Kidney (tissue), 2 donors: ENCODE measurements around a stretch of chr2.

- PRO-cap = no peak
- RRBS = no CpG with 5 or more reads among the region's 2 CpGs
Measured at GRCh38 chr2:100883328-100883558, 63.3 kb downstream of the NPAS2 start.

- PRO-cap = no peak
- RRBS = no CpG with 5 or more reads among the region's 5 CpGs
Measured at GRCh38 chr2:100894240-100894603, 74.3 kb downstream of the NPAS2 start.

- PRO-cap = no peak
- RRBS = no CpG with 5 or more reads among the region's 17 CpGs
Measured at GRCh38 chr2:100940866-100941758, 61.0 kb upstream of the RPL31 start.

- PRO-cap = no peak
- RRBS = no CpG with 5 or more reads among the region's 10 CpGs
Measured at GRCh38 chr2:100989823-100990479, 12.1 kb upstream of the RPL31 start.

GRCh38 chr2:100995332-100996311 is 6.5 kb upstream of the RPL31 start:
- PRO-cap = no peak
- RRBS = no CpG with 5 or more reads among the region's 27 CpGs

GRCh38 chr2:101150466-101151328 is 485 bp downstream of the TBC1D8 start:
- PRO-cap = no peak
- RRBS = 2% methylated on average over 46 of the region's 97 CpGs

DNA sequence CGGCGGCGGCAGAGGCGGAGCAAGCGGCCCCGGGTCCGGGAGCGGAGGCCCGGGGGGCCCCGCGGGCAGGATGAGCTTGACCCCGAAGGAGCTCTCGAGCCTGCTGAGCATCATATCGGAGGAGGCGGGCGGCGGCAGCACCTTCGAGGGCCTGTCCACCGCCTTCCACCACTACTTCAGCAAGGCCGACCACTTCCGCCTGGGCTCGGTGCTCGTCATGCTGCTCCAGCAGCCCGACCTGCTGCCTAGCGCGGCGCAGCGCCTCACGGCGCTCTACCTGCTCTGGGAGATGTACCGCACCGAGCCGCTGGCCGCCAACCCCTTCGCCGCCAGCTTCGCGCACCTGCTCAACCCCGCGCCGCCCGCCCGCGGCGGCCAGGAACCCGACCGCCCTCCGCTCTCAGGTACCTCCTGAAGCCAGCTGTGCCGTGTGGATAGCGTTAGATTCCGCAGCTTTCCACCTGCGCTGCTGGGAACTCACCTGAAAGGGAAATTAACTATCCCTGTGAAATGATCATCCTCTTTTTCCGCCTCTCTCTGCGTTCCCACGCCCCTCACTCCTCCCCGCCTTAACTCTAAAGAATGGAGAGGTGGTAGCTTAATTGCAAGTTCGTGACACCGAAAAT is 502 bp downstream of the CNOT11 start:
- PRO-cap = no peak
- RRBS = 9% methylated on average over 1 of the region's 58 CpGs

GRCh38 chr2:101330342-101331342 is 22.1 kb upstream of the RNF149 start:
- PRO-cap = no peak
- RRBS = no CpG with 5 or more reads among the region's 11 CpGs

DNA sequence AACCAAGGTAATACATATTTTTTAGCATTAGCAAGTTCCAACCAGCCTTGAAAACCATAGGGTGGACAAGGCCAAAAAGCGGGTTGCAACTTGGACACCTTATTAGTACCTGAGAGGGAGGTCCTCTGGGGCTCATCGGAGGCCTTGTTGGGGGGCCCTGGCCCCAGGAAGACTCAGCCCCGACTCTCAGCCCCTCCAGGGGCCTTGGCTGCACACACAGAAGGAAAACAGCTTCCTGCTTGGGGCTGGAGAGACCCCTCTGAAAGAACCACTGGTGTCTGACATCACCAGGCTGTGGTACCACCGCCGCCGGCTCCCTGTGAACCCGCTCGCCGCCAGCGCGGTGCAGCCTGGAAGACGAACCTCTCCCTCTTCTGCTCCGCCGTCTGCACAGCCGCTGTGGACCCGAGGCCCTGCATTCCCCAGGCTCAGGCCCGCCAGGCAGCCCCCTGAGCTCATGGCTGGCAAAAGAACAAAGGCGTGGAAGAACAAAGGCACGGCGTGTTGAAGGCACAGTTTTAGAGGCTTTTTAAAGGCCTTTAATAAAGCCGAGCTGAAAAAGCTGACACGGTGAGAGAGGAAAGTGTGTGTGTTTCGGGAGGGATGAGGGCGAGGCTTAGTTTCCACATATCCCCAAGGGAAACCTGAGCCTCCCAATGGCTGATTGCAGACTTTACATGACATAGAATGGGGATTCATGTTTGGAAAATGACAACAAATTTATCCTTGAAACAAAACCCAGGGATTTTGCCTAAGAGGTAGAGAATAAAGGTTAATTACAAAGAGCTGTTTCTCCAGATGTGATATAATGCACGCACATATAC is 40.0 kb downstream of the RFX8 start:
- PRO-cap = no peak
- RRBS = no CpG with 5 or more reads among the region's 25 CpGs

GRCh38 chr2:101567740-101568146 is 92.8 kb upstream of the RFX8 start:
- PRO-cap = no peak
- RRBS = no CpG with 5 or more reads among the region's 9 CpGs

GRCh38 chr2:101697121-101697293 is 500 bp upstream of the MAP4K4 start:
- PRO-cap = no peak
- RRBS = 0% methylated on average over 8 of the region's 16 CpGs

DNA sequence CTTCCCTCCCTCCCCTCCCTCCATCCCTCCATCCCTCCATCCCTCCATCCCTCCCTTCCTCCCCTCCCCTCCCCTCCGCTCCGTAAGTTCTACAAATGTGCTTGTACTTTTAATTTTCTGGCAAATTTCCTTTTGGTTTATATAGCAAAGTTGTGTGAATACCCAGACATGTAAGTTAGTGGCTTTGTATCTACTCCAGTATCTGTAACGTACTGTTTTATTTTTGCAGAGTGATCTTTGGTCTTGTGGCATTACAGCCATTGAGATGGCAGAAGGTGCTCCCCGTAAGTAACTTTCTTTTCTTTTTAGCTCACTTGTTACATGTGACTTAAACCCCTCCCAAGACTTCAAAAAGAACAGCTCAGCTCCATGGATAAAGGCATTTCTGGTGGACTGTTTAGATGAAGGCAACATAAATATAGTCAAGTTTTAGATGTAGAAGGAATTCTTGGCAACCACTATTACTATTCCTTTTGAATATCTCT is 136.7 kb downstream of the MAP4K4 start:
- PRO-cap = no peak
- RRBS = no CpG with 5 or more reads among the region's 4 CpGs

DNA sequence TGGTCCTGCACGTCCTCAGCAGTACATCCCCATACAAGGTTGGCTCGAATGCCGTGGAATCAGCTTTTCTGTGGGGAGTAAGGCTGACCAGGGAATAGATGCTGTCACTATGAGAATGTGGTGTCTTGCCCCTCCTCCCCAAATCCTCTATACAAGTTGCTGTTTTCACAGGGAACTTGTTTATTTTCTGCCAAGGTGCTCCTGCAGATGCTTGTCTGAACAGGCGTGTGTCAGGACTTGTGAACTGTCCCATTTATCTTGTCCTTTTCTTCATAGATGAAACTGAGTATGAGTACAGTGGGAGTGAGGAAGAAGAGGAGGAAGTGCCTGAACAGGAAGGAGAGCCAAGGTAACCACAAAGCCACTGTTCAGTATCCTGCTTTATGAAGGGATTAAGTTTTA is 144.8 kb downstream of the MAP4K4 start:
- PRO-cap = no peak
- RRBS = no CpG with 5 or more reads among the region's 4 CpGs

DNA sequence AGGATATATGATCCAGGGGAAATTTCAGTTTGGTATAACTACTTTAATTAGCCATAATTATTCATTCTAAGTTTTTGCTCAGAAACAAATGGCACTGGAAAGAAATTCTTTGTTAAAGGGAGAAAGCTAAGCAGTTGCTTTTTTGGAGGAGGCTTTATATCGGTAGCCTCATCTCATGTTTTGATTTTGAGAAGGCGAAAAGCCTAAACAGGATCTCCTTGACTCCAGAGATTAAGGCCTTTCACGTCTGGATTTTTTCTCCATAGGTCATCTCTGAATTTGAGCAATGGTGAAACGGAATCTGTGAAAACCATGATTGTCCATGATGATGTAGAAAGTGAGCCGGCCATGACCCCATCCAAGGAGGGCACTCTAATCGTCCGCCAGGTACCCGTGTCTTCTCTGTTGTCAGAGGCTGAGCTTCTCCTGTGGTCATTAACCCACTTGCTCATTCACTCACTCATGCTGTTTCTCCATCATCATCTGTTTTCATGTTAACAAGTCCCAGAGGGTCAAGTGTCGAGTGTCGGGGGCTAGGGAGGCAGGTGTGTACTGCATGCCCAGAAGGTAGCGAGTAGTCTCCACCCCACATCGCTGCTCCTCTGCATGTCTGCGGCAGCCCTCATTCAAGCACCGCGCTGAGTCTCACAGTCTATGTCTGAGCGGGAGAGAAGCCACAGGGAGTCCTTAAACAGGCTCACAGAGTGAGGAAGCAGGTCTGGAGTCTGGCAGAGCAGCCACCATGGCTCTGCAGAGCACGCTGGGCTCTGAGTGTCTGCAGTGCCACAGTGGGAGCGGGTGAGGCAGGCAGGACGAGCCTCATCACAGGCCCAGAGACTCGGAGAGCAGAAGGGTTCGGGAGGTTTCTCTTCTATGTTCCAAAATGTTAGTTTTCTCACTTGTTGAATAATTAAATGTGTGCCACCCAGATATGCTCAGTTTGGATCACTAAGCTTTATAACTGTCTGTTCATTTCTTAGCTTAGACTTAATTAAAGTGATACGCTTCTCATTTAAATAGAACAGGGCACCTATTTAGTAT is 121.4 kb upstream of the IL1R2 start:
- PRO-cap = no peak
- RRBS = no CpG with 5 or more reads among the region's 22 CpGs

GRCh38 chr2:101892249-101892816 is 99.4 kb upstream of the IL1R2 start:
- PRO-cap = no peak
- RRBS = no CpG with 5 or more reads among the region's 4 CpGs

GRCh38 chr2:101987692-101988130 is 4.0 kb upstream of the IL1R2 start:
- PRO-cap = no peak
- RRBS = no CpG with 5 or more reads among the region's 5 CpGs

GRCh38 chr2:101989795-101990142 is 2.0 kb upstream of the IL1R2 start:
- PRO-cap = no peak
- RRBS = no CpG with 5 or more reads among the region's 5 CpGs

DNA sequence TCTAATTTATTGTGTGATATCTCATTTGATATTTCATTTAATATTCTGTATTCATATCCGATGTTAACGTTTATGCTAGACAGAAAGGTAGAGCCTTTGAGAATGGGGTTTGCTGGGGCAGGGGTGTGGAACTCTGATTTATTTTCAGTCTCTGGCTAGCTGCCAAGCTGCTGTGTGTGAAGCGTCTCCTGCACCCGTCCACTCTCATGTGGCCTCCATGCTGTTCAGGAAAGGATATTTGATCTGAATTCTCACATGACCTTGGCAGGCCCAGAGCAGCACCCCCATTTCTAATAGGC is 1.5 kb downstream of the IL1R1 start:
- PRO-cap = unidirectional peak, minus-strand start at position 213 of the sequence
- RRBS = no CpG with 5 or more reads among the region's 4 CpGs

DNA sequence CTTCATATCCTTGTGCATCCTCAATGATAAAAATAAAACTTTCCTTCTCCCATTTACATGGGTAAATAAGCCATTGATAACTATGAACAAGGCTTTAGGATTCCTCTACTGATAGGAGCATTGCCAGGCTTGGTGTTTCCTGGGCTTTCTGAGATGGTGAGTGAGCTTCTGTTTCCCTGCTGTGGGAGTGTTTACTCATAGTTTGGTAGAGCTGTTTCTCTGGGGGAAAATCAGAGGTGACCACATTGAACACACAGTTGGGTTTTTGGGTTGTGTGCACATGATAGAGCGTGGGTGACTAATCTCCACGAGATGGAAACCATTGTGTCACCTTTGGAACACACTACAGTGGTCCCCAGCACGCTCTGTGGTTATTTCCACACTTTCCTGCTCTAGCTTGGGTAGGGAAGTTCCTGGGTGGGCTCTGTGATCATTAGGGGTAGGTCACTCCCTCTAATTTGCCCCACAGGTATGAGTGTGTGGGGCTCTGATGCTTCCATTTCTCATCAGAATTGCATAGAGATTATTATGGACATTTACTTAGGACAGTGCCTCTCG is 5.4 kb downstream of the IL1R1 start:
- PRO-cap = no peak
- RRBS = no CpG with 5 or more reads among the region's 4 CpGs

DNA sequence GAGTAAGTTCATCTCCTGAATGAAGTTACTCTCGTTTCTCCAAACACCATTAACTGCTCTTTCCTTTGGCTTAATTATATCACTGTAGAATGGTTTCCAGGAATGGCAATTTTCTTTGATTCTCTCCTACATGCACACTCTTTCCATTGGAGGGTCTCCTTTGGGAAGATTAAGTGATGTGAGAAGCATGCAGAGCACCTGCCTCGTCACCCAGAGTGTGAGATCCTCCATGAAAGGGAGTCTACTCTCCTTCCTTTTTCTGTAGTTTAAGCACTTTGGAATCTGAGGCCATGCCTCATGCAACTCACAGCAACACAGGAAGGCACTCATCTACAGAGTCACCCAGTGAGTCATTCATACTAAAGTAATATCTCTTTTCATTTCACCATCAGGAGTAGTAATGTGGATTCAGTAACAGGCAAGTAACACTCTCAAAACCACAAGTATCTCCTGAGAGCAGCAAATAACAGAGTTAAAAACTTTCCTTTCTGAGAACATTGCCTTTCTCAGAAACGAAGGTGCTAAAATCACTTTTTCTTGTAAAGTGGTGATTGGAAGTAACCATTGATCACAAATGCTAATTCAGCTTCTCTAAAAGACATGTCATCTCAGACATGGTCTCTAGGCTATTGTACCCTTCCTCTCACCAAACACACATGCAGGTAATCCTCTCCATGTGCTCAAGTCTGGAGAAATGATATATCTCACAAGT is 52.8 kb upstream of the IL1RL1 start:
- PRO-cap = no peak
- RRBS = no CpG with 5 or more reads among the region's 3 CpGs